Metastatic Liver Carcinoma in the Adrenal Gland (tissue), 2 donors: ENCODE measurements around the genes STEAP2, PTTG1IP2, GATAD1 and GNG11.

- PRO-cap, 2 experiments, result no peak in any of the 2 experiments
These were observed 314.4 kb upstream of the STEAP1 start for GRCh38 chr7:89839932-89840251.

GRCh38 chr7:90211437-90212509 is at the start of gene STEAP2:
Gene STEAP2, plus strand, starts transcription at chr7:90211740.
- PRO-cap, 2 experiments, result peak in 2 of 2 experiments; most common plus-strand start chr7:90211740 (in 1); most common minus-strand start chr7:90211616 (in 1)

GRCh38 chr7:90214329-90215324 is 3.1 kb downstream of the STEAP2 start:
- PRO-cap, 2 experiments, result no peak in any of the 2 experiments

DNA sequence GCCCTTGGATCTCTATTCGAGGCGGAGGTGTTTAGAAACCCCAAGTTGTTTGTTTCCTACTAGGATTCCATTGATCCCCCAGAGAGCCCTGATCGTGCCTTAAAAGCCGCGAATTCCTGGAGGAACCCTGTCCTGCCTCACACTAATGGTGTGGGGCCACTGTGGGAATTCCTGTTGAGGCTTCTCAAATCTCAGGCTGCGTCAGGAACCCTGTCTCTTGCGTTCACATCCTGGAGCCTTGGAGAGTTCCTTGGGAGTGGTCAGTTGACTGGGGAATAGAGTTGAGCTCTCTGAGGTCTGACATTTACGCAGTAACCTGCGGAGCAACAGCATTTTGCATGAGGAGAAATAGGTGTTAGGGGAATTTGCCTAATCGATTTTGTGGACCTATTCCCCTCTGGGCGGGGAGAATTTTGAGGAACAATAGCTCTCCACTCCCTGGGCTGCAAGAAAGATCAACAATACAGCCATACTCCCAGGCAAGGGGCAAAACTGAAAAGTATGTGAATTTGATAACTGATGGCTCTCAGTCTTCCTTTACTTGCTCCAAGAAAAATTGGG is 1.3 kb downstream of the CFAP69 start:
- PRO-cap, 2 experiments, result no peak in any of the 2 experiments

GRCh38 chr7:90250638-90251779 is 6.0 kb downstream of the CFAP69 start:
- PRO-cap, 2 experiments, result no peak in any of the 2 experiments

GRCh38 chr7:90469326-90469776 is at the start of gene PTTG1IP2:
Gene PTTG1IP2, plus strand, starts transcription at chr7:90469639.
- PRO-cap, 2 experiments, result no peak in any of the 2 experiments

DNA sequence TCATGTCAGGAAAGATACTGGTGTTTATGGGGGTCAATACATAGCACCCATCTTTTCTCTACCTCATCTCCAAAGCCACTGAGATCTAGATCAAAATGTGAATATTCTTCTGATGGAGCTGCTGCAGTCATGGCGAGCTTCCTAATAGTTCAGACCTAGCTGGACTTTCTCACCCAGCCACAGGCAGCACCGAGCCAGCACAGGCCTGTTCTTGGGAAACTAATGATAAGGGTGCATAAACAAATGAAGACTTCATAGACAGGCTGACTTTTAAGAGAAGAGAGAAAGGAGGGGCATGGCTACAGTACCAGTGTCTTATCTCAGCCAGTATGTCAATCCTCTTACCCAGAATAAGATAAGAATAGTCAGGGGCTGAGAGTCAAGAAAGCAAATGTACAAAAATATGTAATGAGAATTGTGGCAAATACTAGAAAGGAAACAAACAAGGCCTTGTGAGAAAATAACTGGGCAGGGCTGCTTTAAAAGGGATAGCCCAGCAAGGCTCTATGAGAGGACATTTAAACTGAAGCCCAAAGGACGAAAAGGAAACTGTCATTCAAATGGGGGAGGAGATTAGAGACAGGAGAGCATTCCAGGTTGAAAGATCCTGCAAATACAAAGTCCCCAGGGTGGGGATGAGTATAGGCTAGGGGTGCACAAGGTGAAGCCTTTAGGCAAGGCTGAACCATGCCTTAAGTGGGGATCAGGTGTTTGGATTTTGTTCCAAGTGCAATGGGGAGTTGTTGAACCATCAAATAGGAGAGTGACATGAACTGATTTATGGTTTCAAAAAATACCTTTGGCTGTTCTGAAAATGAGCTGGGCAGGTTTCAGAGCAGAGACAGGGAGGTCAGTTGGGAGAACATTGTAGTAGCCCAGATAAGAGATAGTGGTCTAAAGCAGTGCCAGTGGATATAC is 21.7 kb upstream of the CDK14 start:
- PRO-cap, 2 experiments, result no peak in any of the 2 experiments

GRCh38 chr7:90596735-90597075 is 584 bp downstream of the CDK14 start:
- PRO-cap, 2 experiments, result no peak in any of the 2 experiments

- PRO-cap, 2 experiments, result peak in 2 of 2 experiments; most common minus-strand start chr7:90597393 (in 2)
These were observed 1.1 kb downstream of the CDK14 start for GRCh38 chr7:90597076-90597839.

DNA sequence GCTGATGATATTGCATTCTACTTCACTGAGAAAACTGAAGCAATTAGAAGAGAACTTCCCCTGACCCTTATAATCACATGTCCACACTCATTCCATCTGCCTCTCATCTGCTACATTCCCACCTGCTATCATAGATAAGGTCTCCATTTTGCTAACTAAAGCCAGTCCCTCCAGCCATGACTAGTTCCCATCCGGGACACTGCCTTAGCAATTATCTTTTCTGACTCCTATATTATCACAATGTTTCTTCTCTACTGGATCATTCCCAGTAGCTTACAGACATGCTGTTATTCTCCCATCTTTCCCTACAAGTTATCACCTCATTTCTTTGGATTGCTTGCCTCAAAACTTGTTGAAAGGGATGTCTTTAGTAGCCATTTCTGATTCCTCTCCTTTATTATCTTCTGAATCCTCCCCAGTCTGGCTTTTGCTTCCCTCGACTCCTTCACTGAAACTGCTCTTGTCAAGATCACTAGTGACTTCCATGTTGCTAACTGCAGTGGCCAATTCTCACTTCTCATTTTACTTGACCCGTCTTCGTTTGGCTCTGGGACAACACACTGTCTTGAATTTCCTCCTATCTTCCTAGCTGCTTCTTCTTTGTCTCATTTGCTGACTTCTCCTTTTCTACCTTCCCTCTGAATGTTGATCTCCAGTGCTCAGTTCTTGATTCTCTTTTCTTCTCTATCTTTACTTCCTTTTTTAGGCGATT is 35.9 kb downstream of the FZD1 start:
- PRO-cap, 2 experiments, result no peak in any of the 2 experiments

- PRO-cap, 2 experiments, result no peak in any of the 2 experiments
These were observed 191.2 kb downstream of the FZD1 start for GRCh38 chr7:91455301-91455944.

DNA sequence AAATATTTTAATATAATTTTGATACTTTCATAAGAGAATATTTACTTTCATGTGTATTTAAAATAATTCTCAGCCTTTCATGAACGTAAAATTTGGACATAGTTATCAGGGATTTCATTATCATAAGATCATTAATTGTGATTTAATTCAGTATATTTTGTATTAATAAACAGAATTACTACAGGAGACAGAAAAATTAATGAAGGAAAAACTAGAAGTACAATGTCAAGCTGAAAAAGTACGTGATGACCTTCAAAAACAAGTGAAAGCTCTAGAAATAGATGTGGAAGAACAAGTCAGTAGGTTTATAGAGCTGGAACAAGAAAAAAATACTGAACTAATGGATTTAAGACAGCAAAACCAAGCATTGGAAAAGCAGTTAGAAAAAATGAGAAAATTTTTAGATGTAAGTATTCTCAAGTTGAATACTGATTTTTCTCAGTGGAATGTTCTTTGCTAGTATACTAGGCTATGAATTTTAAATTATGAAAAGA is 69.2 kb downstream of the CYP51A1 start:
- PRO-cap, 2 experiments, result no peak in any of the 2 experiments

DNA sequence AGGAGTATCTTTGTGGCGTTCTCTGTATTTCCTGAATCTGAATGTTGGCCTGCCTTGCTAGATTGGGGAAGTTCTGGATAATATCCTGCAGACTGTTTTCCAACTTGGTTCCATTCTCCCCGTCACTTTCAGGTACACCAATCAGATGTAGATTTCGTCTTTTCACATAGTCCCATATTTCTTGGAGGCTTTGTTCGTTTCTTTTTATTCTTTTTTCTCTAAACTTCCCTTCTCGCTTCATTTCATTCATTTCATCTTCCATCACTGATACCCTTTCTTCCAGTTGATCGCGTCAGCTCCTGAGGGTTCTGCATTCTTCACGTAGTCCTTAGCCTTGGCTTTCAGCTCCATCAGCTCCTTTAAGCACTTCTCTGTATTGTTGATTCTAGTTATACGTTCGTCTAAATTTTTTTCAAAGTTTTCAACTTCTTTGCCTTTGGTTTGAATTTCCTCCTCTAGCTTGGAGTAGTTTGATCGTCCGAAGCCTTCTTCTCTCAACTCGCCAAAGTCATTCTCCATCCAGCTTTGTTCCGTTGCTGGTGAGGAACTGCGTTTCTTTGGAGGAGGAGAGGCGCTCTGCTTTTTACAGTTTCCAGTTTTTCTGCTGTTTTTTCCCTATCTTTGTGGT is 9.4 kb upstream of the LRRD1 start:
- PRO-cap, 2 experiments, result no peak in any of the 2 experiments

GRCh38 chr7:92447027-92447858 is at the start of gene GATAD1:
Gene GATAD1, plus strand, starts transcription at chr7:92447482.
- PRO-cap, 2 experiments, result peak in 2 of 2 experiments; most common plus-strand start chr7:92447410 (in 1)

DNA sequence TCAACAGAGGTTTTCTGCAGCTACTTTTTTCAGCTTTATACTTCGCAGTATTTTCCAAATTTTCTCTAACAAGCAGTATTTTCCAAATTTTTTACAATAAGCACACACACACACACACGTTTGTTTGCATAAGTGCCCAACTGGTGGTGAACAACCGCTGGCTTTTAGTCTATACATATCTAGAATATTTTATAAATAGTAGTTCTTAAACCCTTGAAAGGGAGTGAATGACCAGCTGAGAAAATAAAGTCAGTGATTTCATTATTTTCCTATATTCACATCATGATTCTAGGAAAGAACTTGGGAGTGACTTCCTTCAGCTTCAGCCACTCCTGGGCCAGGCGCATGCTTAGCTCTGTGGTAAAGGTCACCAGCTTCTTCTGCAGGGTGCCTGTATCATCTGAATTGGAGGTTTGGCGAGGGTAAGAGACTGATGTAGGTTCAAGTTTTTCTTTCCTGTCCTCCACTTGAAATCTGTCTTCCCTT is 13.6 kb downstream of the GATAD1 start:
- PRO-cap, 2 experiments, result no peak in any of the 2 experiments

GRCh38 chr7:92537861-92538371 is 9.3 kb downstream of the RBM48 start:
- PRO-cap, 2 experiments, result no peak in any of the 2 experiments

DNA sequence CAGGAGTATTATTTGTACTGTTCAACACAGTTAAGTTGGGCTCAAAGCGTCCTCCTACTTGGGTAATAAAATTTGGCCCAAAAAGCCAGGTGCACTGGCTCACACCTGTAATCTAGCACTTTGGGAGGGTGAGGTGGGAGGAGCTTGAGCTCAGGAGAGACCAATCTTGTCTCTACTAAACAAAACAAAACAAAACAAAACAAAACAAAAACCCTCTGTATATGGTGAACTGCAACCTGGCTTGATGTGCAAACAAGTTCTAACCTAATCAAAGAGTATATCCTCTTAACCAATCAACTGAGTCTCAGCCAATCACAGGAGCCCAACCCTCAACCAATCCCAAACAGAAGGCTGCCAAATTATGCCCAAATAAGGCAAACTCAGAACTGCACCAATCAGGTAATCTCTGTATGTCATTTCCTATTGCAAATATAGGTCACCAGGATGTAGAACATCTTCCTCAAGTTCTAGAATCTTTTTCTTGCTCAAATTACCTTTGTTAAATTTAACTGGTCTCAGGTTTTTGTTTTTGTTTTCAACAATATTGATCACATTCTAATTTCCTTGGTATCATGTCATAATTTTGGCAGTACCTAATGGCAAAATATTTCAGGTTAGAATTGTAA is 5.3 kb downstream of the FAM133B start:
- PRO-cap, 2 experiments, result no peak in any of the 2 experiments

DNA sequence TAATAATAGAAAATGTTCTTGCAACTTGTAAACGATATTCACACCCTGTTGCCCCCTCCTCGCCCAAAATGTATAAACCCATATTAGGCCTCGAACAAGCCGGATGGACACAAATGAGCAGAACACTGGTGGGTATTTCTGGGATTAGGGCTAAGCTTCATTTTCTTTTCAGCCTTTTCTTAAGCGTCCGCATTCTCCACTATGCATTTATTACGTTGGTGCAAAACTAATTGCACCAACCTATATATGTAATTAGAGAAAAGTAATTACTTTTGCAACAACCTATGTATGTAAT is 332 bp upstream of the GNG11 start:
- PRO-cap, 2 experiments, result no peak in any of the 2 experiments

DNA sequence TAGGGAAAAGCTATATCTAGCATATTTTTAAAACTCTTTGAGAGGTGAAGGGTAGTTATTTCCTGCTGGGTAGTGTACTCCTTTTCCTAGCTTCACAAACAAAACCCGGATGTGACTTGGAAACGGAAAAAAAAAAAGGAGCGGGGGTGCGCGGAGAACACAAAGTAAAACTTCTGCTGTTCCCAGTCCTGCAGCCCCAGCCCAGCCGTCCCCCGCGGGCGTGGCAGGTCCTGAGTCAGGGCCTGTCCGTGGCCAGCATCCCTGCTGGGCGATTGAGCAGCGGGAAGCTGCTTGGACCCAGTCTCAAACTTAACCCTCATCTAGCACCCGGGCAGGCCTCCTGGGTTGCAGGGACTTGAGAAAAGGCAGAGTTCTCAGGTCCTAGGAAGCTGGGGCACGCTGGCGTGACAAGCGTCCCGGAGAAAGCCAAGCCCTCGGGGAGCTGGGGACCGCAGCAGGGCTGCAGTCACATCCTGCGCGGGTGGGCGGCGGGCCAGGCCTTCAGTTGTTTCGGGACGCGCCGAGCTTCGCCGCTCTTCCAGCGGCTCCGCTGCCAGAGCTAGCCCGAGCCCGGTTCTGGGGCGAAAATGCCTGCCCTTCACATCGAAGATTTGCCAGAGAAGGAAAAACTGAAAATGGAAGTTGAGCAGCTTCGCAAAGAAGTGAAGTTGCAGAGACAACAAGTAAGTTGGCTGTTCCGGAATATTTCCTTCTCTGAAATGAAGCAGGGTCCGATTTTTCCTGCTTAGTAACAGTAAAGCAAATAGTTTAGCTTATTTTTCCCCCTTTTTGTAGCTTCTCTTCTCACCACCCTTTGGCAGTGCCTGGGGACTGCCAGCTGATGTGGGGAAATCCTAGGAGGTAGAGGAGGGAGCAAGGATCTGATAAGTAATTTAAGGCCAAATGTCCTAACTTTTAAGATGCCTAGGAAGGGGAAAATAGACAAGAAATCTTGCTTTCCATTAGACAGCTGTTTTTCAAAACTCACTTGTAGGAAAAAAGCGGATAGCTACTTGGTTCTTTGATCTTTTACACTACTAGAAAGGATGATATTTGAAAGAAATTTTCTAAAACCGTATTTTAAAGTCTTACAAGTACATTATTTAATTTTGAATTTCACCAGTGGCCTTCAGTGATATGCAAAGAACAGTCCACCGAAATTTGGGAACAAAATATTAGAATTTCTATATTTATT is at the start of gene GNG11:
TSS of gene GNG11 (plus strand) at position 185 of the 1,195 bp plus-strand sequence.
- PRO-cap, 2 experiments, result peak in 1 of 2 experiments; most common plus-strand start position 185 of the sequence (in 1)

- PRO-cap, 2 experiments, result no peak in any of the 2 experiments
These were observed 146.6 kb upstream of the COL1A2 start for GRCh38 chr7:94248120-94248486.